IMR-90 (cell line): Measurements from ENCODE around the genes CFTR, CTTNBP2, CPED1, TAS2R16 and SLC13A1.

DNA sequence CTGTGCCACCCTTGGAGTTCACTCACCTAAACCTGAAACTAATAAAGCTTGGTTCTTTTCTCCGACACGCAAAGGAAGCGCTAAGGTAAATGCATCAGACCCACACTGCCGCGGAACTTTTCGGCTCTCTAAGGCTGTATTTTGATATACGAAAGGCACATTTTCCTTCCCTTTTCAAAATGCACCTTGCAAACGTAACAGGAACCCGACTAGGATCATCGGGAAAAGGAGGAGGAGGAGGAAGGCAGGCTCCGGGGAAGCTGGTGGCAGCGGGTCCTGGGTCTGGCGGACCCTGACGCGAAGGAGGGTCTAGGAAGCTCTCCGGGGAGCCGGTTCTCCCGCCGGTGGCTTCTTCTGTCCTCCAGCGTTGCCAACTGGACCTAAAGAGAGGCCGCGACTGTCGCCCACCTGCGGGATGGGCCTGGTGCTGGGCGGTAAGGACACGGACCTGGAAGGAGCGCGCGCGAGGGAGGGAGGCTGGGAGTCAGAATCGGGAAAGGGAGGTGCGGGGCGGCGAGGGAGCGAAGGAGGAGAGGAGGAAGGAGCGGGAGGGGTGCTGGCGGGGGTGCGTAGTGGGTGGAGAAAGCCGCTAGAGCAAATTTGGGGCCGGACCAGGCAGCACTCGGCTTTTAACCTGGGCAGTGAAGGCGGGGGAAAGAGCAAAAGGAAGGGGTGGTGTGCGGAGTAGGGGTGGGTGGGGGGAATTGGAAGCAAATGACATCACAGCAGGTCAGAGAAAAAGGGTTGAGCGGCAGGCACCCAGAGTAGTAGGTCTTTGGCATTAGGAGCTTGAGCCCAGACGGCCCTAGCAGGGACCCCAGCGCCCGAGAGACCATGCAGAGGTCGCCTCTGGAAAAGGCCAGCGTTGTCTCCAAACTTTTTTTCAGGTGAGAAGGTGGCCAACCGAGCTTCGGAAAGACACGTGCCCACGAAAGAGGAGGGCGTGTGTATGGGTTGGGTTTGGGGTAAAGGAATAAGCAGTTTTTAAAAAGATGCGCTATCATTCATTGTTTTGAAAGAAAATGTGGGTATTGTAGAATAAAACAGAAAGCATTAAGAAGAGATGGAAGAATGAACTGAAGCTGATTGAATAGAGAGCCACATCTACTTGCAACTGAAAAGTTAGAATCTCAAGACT is at the start of gene CFTR:
Gene CFTR (plus strand): TSS at position 765 of the 1,138 bp plus-strand sequence.
- RRBS, result 5% methylated on average over 6 of the region's 55 CpGs
CAGE:
- cytosol, long polyA plus RNA, result no peak
- long polyA plus RNA, result no peak
- nucleus, long polyA plus RNA, result no peak

GRCh38 chr7:117682834-117683675 is 190.2 kb downstream of the CTTNBP2 start:
- RRBS, result no CpG with 5 or more reads among the region's 7 CpGs
CAGE:
- cytosol, long polyA plus RNA, result no peak
- long polyA plus RNA, result no peak
- nucleus, long polyA plus RNA, result no peak

- RRBS, result no CpG with 5 or more reads among the region's 5 CpGs
CAGE:
- cytosol, long polyA plus RNA, result no peak
- long polyA plus RNA, result no peak
- nucleus, long polyA plus RNA, result no peak
These were observed 62.6 kb downstream of the CTTNBP2 start for GRCh38 chr7:117810521-117811169.

GRCh38 chr7:117872864-117874018 is at the start of gene CTTNBP2:
Gene CTTNBP2 (minus strand): TSS chr7:117873441.
- RRBS, result 1% methylated on average over 62 of the region's 131 CpGs
CAGE:
- cytosol, long polyA plus RNA, result start-site peak on the minus strand at chr7:117873426-117873529, 24 and 22 reads in 2 replicates
- long polyA plus RNA, result no peak
- nucleus, long polyA plus RNA, result start-site peak on the minus strand at chr7:117873429-117873592, 28 and 127 reads in 2 replicates

DNA sequence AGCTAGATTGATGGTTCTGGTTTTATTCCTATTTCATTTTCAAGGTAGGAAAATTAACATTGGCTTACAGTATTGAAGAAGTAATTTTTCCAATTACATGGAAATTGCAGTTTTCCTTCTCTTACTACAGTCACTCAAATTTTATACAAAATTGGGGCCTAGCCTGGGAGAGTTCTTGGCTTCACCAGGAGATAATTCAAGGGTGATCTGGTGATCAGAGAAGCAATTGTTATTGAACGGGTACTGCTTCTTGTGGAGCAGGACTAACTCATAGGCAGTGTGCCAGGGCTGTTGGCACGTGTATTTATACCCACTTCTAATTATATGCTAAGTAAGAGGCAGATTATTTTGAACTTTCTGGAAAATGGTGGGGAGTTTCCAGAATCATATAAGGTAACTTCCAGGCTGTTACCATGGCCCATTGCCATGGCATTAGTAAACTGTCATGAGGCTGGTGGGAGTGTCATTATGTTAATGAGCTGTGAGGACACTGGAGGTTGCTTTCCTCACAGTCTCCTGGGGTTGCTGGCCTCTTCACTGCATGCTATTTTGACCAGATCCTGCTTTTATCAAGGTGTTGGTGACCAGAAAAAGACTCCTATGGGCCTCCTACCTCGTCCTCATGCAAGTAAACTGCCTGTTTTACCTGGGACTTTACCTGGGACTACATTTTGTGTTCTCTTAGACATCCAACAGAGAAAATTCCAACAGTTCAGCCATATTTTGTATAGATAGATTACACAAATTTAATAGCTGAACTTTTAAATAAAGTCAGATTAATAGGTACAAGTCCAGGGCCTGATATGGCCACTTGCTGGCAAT is 122.6 kb downstream of the KCND2 start:
- RRBS, result no CpG with 5 or more reads among the region's 3 CpGs
CAGE:
- cytosol, long polyA plus RNA, result no peak
- long polyA plus RNA, result no peak
- nucleus, long polyA plus RNA, result no peak

DNA sequence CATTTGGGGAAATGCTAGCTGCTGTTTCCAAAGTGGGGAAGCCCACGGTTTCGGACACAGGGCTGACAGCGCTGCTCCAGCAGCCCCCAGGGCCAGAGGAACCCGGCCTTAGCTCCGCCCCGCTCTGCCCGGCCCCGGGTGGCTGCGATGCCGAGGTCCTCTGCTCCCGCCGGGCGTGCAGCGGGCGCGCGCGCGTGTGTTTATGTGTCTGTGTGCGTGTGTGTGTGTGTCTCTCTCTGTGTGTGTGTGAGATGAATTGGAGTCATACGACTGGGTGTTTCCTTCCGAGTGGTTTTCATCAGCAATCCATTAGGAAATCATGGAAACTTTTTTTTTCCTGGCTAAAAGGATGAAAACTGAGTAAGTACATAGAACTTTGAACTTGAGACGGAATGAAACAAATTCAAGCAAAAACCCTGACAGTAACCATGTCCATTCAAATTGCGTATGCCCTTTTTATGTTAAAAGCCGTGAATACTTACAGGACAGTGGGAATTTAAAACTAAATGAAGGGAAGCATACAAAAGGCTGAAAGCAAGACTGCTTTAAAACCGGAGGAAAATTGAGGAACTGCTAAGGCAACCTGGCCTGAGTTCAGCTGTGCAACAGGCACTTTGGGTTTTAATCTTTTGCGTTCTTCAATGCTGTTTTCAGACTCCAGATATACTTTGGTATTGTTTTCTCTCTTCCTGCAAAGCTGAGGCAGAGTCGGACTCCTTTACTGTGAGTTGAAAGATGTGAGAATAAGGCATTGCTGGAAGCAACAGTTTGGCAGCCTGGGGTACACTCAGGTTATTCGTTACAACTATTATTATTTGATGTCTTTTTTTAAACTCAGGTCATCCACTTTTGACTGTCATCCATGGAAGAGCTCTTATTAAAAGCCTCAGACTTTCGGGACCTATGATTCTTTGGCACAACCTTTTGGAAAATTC is at the start of gene CPED1:
Gene CPED1 (plus strand): TSS at position 159 of the 935 bp plus-strand sequence.
- RRBS, result no CpG with 5 or more reads among the region's 30 CpGs
CAGE:
- cytosol, long polyA plus RNA, result start-site peak on the plus strand centred at position 278 of the sequence, 257 bp wide, 177 and 477 reads in 2 replicates
- long polyA plus RNA, result start-site peak on the plus strand centred at position 441 of the sequence, 589 bp wide, 396 and 457 reads in 2 replicates
- nucleus, long polyA plus RNA, result start-site peak on the plus strand centred at position 223 of the sequence, 89 bp wide, 167 and 76 reads in 2 replicates; start-site peak on the plus strand centred at position 380 of the sequence, 42 bp wide, 51 and 36 reads in 2 replicates

DNA sequence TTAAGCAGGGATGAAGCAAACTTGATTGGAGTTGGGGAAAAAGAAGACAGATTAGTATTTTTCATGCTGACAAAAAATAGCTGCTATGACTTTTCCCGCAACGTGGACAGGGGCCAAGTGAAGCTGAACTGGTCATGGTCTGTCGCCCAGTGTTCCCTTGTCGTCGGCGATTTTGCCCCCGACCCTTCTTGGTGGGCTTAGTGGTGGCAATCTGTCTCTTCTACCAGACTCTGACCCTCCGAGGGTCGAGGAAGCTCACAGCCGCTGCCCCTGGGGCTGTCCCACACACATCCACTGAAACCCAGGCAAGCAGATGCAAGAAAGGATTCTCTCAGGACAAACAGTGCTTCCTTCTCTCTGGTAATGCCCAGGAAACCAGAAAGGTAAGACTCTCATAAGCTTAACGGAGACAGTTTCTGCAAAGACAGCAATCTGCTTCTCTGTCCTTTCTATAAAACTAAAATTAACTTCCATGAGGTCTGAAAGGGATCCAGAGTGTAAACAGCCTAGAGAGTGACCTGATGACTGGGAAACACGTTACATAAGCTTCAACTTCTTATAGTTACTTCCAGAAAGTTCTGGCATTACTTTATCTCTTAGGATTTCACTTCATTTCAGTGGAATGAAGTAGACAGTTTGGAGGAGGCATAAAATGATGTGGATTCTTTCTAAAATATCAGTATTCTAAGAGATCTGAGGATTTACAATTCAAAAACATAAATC is 1.1 kb downstream of the CPED1 start:
- RRBS, result no CpG with 5 or more reads among the region's 12 CpGs
CAGE:
- cytosol, long polyA plus RNA, result no peak
- long polyA plus RNA, result no peak
- nucleus, long polyA plus RNA, result no peak

- RRBS, result no CpG with 5 or more reads among the region's 8 CpGs
CAGE:
- cytosol, long polyA plus RNA, result no peak
- long polyA plus RNA, result no peak
- nucleus, long polyA plus RNA, result no peak
These were observed 53.2 kb downstream of the CPED1 start for GRCh38 chr7:121041531-121042301.

DNA sequence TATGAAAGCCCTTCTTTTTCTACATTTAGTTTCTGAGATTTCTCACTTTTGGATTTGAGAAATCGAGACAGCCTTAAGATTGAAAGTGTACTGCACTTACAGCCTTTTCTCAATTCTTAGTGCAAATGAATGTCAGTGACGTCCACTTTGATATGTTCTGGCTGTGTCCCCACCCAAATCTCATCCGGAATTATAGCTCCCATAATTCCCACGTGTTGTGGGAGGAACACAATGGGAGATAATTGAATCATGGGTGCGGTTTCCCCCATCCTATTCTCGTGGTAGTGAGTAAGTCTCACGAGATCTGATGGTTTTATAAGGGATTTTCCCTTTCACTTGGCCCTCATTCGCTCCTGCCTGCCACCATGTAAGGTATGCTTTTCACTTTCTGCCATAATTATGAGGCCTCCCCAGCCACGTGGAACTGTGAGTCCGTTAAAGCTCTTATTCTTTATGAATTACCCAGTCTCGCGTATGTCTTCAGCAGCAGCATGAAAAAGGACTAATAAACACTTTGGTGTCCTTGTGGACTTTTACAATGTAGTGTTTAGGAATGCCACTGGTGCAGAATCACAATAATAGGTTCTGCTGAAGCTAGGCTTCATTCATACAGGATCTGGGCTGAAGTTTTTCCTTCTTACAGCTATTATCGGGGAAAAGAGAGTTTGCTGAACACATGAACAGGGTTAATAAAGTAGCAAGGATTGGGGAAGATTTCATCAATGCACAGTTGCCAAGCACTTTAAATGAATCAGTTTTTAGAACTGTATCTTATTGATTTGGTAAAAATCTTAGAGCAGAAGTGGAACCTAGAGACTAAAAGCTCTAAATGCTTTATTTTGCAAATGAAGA is 74.2 kb downstream of the CPED1 start:
- RRBS, result no CpG with 5 or more reads among the region's 13 CpGs
CAGE:
- cytosol, long polyA plus RNA, result no peak
- long polyA plus RNA, result no peak
- nucleus, long polyA plus RNA, result no peak

- RRBS, result no CpG with 5 or more reads among the region's 3 CpGs
CAGE:
- cytosol, long polyA plus RNA, result no peak
- long polyA plus RNA, result no peak
- nucleus, long polyA plus RNA, result no peak
These were observed 141.9 kb upstream of the WNT16 start for GRCh38 chr7:121186704-121187418.

DNA sequence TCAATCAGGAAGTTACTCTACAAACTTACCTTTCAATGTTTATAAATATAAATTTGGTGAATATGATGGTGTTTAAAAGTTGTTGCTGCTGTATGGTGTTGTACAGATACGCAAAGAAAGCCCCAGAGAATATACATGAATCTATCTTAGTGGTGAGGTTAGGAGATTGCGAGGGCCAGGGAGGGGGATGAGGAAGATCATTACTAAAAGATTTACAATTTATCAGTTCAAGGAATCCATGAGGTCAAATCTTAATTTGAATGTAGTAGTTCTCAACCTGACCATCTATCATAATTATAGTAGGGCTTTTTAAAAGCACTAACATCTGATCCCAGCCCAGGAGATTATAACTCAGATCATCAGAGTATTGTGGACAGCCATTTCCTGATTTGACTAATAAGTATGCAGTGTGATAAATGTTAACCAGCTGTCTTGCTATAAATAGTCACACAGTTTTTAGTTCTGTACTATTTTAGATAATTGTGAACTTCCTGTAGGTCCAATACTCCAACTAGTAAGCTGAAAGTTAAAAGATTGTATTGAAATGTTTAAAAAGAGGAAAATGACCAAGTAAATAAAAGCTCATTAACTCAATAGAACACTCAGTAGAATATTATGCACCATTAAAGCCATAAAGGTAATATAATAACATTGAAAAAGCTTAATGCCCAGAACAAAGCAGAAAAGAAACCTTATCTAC is 23.5 kb downstream of the FAM3C start:
- RRBS, result no CpG with 5 or more reads among the region's 2 CpGs
CAGE:
- cytosol, long polyA plus RNA, result no peak
- long polyA plus RNA, result no peak
- nucleus, long polyA plus RNA, result no peak

DNA sequence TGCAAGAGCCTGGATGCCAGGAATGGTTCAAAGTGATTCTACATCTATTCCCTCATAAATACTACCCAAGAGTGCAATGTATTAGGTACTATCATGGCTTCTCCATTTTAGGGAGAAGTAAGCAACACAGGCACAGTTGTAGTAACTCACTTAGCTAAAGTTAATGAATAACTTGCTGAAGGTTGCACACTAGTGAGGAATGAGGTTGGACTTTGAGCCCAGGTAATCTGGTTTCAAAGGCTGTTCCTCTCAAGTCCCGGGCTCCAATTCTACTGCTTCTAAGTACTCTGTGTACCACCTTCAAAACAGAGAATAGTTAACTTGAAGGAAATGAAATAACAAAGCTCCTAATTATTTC is 158.4 kb upstream of the PTPRZ1 start:
- RRBS, result no CpG with 5 or more reads among the region's 1 CpG
CAGE:
- cytosol, long polyA plus RNA, result no peak
- long polyA plus RNA, result no peak
- nucleus, long polyA plus RNA, result no peak

DNA sequence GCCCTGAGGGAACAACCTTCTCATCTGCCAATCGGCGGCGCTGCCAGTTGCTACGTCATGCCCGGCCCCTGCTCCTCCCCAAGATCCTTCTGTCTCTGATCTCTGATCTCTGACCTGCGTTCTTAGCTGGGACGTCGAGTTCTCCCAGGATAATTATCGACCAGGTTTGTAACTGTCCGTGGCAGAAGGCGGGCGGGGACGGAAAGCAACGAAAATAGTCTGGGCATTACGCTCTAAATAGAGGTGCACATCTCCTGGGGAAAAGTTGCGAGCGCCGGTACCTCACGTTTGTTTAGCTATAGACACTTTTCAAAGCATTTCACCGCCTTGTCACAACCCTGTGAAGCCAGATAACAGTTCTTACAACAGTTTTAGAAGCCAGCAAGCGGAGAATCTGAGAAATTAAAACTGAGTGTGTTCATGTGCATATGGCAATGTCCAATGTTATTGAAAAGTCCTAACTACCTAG is 318 bp upstream of the AASS start:
- RRBS, result no CpG with 5 or more reads among the region's 21 CpGs
CAGE:
- cytosol, long polyA plus RNA, result no peak
- long polyA plus RNA, result no peak
- nucleus, long polyA plus RNA, result no peak

DNA sequence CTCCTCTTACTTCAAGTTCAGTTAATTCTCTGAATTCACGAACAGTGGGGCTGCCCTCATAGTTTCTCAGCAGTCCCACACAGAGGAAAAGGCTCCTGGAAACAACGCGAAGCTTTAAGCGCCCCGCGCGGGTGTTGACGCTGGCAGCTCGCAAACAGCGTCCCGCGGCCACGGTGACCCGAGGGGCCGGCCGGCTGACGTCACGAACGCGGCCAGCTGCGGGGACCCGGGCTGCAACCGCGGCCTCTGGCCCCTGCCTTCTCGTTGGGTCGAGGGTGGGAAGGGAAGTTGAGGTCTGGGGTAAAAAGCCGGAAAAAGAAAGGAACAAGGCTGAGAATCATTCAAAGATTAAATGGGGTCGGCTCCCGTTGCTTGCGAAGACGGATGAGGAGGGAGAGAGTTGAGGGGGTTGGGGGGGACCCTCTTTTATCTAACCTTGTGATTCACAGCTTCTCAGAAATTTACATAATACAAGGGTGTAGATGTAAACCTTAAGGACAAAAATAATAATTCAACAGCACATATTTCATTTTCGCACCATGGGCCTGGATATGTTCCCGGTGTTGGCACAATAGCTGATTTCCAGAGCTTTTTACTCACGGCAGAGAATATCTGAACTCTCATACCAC is 7.3 kb upstream of the FEZF1 start:
- RRBS, result 5% methylated on average over 10 of the region's 34 CpGs
CAGE:
- cytosol, long polyA plus RNA, result no peak
- long polyA plus RNA, result no peak
- nucleus, long polyA plus RNA, result no peak

DNA sequence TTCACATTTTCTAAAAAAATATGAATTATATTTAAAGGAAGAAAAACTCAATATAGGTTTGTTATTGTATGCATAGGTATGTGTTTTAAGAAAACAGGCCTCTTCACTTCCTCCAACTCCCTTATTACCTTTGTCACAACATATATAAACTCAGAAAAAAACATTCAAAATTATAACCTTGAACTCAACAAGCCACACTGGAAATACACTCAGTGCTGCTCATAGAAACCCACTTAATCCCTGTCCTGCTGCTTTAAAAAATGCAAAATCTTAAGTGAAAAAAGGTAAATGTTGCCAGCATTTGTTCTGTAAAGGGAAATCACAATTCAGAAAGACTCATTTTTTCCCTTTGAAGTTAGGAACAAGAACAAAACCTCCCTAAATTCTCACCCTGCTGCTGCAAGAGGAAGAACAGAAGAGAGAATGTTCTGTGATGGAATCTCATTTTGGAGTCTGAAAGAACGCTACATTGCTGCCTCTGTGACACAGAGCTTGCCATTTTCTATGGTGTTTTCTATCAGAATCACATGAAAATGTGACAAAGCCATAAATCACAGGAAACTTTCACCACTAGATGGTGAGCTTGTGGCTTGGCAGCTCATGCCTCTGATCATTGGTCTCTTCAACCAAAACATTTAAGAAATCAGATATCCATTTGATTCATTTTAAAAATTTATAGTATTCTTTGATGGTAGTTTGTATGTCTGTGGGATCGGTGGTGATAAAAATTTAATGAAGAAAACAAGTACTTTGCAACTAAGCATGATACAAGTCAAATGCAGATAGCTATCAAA is 83.1 kb downstream of the CADPS2 start:
- RRBS, result no CpG with 5 or more reads among the region's 2 CpGs
CAGE:
- cytosol, long polyA plus RNA, result no peak
- long polyA plus RNA, result no peak
- nucleus, long polyA plus RNA, result no peak

DNA sequence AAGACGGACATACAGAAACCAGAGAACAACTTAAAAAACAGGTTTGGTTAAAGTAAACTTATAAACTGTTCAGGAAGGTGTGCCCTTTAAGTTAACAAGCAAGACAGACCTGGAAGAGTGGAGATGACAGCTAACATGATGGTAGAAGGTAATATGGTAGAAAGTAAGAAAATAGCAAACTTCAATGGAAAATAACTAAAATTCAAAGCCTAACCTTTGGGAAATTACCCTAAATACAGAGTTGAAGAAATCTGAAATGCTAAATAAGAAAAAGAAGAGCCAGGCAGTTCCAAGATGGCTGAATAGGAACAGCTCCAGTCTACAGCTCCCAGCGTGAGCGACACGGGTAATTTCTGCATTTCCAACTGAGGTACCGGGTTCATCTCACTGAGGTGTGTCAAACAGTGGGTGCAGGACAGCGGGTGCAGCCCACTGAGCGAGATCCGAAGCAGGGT is 52.2 kb downstream of the CADPS2 start:
- RRBS, result 54% methylated on average over 2 of the region's 8 CpGs
CAGE:
- cytosol, long polyA plus RNA, result no peak
- long polyA plus RNA, result no peak
- nucleus, long polyA plus RNA, result no peak

GRCh38 chr7:122995543-122996090 is at the start of gene TAS2R16:
Gene TAS2R16 (minus strand): TSS chr7:122995700.
- RRBS, result no CpG with 5 or more reads among the region's 1 CpG
CAGE:
- cytosol, long polyA plus RNA, result no peak
- long polyA plus RNA, result no peak
- nucleus, long polyA plus RNA, result no peak

DNA sequence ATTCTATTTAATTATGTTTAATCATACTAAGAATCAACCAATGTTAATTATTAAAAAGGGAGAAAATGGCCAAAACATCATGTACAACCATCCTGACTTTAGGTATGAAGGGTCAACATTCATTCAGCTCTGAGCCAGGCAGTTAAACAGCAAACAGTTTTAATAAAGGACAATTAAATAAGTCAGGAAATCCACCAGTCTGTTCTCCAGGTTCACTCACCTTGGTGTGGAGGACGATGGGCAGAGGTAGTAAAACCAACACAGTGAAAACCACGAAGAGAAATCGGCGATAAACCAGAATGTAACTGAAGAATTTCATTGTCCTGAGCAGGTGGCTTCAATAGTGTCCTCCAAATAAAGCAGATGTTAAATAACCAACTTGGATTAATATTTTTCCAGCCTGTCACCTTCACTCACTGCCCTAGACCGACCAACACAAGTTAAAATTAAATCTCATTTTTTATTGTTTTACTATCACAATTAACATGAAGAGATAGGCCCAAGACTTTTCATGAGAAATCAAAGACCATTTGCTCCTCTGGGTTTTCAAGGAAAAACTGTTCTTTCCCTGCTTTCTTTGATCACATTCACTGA is at the start of gene SLC13A1:
Gene SLC13A1 (minus strand): TSS at position 342 of the 594 bp plus-strand sequence.
- RRBS, result no CpG with 5 or more reads among the region's 5 CpGs
CAGE:
- cytosol, long polyA plus RNA, result no peak
- long polyA plus RNA, result no peak
- nucleus, long polyA plus RNA, result no peak

DNA sequence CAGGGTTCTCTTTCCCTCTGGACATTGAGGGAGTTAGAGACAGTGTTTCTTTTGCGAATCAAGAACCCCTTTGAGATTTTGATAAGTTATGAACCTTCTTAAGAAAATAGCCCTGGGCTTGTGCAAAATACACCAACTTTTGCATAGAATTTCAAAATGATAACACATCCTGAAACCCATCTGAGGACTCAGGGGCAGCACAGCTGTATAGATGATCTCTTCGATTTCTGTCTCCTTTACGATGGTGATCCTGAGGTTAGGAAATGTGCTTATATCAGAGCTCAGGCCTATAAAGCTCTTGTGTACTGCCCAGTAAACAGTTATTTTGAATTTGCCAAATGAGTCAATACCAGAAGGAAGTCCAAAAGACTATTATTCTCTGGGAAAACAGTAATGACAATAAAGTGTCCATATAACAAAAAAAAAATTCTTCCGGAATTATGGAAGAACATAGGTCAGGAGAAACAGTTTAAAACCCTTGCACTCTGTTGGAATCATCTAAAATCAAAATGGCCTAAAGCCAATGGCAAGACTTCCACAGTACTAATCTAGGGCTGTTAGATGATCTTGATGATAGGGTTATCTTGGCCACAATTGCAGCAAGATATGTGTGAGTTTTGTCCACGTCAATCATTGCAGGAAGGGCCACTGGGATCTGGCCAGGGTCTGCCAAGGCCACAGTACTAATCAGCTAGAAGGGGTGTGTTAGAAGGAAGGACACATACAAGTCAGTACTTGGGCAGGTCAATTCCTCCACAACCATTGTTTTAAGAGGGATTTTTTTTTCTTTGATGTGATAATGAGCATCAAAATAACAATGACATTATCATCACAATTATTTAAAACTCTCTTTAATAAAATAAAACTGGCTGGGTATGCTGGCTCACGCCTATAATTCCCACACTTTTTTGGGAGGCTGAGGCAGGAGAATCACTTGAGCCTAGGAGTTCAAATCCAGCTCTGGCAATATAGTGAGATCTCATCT is 1.4 kb downstream of the LMOD2 start:
- RRBS, result no CpG with 5 or more reads among the region's 6 CpGs
CAGE:
- cytosol, long polyA plus RNA, result no peak
- long polyA plus RNA, result no peak
- nucleus, long polyA plus RNA, result no peak

GRCh38 chr7:123671468-123672160 is 15.9 kb downstream of the LMOD2 start:
- RRBS, result no CpG with 5 or more reads among the region's 3 CpGs
CAGE:
- cytosol, long polyA plus RNA, result no peak
- long polyA plus RNA, result no peak
- nucleus, long polyA plus RNA, result no peak